Metastatic Breast Carcinoma in the Brain (tissue), 10 donors: ENCODE measurements around the gene MLYCD.

DNA sequence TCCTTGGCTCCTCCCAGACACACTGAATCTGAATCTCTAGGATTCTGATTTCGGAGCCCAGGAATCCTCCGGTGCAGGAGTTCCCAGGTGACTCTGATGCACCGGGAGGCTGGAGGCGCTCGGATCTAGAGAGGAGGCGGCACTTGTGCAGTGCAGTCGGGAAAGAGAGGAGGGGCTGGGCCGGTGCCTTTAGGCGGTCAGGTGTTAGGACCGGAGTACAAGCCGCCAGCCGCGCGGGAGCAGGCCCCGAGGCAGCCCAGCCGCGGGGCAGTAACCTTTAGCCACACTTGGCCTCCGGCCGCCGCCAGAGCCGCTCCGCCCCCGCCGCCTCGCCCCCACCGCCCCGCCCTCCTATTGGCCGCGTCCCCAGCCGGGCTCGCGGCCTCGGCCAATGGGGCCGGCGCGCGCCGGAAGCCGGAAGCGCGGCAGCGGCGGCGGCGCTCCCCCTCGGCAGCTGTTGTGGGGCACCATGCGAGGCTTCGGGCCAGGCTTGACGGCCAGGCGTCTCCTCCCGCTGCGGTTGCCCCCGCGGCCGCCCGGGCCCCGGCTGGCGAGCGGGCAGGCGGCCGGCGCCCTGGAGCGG, at the start of gene MLYCD:
Gene MLYCD (plus strand): TSS at position 440 of the 583 bp plus-strand sequence.
- PRO-cap, 10 experiments, result peak in 9 of 10 experiments; most common plus-strand start position 453 of the sequence (in 5); most common minus-strand start position 272 of the sequence (in 2)

- PRO-cap, 10 experiments, result no peak in any of the 10 experiments
These were observed 27.7 kb downstream of the NECAB2 start for GRCh38 chr16:83995626-83996231.

DNA sequence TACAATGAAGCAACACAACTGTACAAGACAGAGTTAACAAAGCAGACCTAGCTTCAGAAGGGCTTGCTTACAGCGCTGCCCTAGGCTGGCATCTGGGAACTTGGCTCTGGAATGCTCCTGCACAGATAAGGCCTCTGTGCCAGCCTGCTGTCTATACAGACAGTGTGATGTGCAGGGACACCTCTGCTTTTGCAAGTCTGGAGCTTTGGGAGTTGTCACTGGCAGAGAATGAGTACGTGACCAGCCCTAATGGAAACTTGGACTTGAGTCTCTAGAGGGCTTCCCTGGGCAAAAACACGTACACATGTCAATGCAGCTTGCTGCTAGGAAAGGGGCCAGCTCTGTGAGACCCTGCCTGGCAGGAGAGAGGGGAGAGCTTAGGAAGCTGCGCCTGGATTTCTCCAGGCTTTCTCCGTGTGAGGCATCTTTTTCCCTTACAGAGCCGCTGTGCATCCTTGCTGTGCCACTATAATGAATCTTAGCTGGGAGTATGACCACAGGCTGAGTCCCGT, 32.2 kb upstream of the SLC38A8 start:
- PRO-cap, 10 experiments, result no peak in any of the 10 experiments

DNA sequence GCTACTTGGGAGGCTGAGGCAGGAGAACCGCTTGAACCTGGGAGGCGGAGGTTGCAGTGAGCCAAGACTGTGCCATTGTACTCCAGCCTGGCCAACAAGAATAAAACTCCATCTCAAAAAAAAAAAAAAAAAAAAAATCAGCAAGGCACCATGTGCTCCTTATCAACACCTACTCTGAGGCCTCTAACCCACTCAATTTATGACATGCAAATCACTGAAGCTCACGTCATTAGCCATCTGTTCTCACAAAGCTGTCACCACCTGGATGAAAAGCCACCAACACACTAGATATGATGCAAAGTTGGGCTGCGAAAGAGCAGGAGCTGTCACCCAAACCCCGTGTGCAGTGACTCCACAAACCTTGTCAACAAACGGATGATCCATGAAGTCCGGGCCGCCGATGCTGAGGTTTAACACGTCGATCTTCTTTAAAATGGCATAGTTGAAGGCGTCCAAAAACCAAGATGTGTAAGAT, 25.3 kb downstream of the MBTPS1 start:
- PRO-cap, 10 experiments, result no peak in any of the 10 experiments

GRCh38 chr16:84298486-84298931, 3.8 kb downstream of the WFDC1 start:
- PRO-cap, 10 experiments, result no peak in any of the 10 experiments

GRCh38 chr16:84369900-84370790, 1.8 kb downstream of the ATP2C2 start:
- PRO-cap, 10 experiments, result peak in 1 of 10 experiments; most common plus-strand start chr16:84370223 (in 1)

DNA sequence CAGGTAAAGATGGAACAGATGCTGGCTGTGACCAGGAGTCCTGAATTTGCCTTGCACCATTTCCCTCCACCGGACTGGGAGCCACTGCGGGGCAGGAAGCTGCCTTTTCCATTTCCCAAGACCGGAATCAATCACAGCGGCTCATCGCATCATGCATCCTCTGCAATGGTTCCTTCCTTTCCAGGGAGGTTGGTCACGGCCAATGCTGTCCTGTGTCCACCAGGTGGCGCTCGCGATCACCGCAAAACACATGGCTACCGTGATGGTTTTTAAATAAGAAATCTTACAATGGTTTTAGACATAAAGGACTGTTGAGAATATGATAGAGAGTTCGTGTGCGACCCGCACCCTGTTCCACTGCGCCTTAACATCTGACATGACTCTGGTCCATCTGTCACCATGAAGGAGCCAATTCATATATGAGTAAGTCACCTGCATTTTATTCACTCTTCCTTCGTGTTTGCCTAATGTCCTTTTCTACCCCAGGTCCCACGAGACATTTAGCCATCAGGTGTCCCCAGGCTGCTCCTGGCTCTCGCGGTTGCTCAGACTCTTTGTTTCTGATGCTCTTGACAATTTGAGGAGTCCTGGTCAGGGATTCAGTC, 6.9 kb upstream of the MEAK7 start:
- PRO-cap, 10 experiments, result no peak in any of the 10 experiments

- PRO-cap, 10 experiments, result peak in 1 of 10 experiments; most common plus-strand start chr16:84536171 (in 1)
These were observed 31.1 kb upstream of the MEAK7 start for GRCh38 chr16:84535196-84536235.

GRCh38 chr16:84589642-84590475, 28.0 kb downstream of the COTL1 start:
- PRO-cap, 10 experiments, result no peak in any of the 10 experiments

GRCh38 chr16:84594753-84595476, 23.0 kb downstream of the COTL1 start:
- PRO-cap, 10 experiments, result peak in 4 of 10 experiments; most common plus-strand start chr16:84595217 (in 2); most common minus-strand start chr16:84595091 (in 3)

DNA sequence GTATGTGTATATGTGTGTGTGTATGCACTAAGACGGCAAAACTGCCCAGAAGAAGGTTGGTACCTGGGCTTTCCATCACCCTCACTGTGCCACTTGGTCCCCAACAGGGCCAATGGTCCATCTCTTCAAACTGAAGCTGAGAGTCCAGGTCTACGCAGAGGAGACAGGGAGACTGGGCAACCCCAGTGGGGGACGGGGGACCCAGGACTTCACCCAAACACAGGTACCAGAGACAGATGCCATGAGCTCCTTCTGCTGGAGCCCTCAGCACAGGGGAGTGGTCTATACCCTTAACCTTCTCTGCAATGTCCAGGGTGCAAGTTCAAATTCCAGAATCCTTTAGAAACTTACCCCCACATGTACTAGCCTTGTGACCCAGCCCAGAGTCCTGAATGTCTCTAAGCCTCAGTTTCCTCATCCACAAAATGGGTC, 21.9 kb downstream of the COTL1 start:
- PRO-cap, 10 experiments, result no peak in any of the 10 experiments

DNA sequence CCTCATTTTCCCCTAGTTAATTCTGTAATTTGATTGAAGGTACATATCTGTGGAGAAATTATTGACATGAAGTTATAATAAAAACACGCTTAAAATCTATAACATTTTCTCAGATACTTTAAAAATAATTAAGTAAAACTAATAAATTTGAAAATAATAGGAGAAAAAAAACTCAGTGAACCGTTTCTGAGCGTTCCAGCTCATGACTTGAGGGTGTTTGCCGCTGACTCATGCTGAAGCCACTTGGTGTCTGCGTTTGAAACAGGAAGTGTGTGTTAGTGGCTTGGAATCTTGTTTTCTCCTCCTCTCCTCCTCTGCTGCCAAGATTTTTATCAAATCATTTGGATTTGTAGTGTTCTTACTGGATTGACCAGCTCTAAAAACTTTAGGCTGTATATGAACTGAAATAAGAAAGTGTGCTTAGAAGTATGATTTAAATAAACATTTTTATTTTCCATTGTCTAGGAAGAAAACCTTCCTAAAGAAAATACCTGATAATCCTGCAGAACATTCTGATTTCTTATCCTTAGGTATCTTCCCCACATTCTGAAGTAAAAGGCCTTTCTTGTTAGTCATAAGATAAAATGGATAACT, 30.7 kb downstream of the USP10 start:
- PRO-cap, 10 experiments, result peak in 10 of 10 experiments; most common plus-strand start position 341 of the sequence (in 2); most common minus-strand start position 209 of the sequence (in 10)

GRCh38 chr16:84742433-84743179, 42.8 kb downstream of the USP10 start:
- PRO-cap, 10 experiments, result no peak in any of the 10 experiments

GRCh38 chr16:84824104-84824426, 4.3 kb downstream of the CRISPLD2 start:
- PRO-cap, 10 experiments, result no peak in any of the 10 experiments

DNA sequence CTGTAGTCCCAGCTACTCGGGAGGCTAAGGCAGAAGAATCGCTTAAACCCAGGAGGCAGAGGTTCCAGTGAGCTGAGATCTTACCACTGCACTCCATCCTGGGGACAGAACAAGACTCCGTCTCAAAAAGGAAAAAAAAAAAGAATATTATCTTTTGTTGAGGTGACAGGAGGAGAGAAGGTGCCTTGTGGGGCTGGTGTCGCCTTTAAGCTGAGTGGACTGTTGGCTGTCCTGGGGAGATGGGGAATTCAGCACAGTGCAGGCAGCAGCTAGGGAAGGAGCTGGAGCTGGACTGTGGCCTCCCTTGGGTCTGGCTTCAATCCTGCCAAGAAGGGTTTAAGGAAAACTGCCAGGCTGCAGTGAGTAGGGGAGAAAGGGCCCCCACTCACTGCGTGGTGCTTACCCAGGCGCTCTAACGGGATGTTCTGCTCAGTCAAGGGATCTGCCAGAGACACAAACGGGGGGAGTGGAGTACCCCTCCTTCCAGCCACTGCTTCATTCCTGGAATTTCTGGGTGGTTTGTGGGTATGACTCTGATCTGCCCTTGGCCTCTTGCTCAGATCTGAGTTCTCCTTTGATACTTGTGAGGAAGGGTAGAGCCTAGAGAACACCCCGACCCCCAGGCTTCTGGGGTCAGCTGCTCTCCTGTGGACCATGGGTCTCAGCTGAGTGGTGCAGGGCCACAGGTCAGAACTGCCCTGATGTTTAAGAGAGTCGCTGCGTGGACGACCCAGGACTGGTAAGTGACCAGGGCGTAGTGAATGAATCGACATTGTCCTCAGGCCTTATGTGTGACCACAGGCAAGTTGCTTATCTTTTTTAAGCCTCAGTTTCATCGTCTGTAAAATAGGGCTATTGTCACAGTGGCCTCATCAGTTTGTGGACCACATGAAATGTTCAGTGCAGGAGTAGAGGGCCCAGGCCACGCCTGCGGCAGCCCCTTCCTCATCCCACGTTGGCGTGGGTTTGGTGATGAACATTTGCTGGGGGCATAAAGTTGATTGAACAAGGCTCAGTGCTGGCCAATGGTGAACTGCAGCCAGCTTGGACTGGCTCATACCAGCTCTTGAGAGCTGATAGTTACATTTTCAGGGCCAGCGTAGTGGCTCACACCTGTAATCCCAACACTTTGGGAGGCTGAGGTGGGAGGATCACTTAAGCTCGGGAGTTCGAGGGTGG, 9.6 kb downstream of the CRISPLD2 start:
- PRO-cap, 10 experiments, result no peak in any of the 10 experiments

DNA sequence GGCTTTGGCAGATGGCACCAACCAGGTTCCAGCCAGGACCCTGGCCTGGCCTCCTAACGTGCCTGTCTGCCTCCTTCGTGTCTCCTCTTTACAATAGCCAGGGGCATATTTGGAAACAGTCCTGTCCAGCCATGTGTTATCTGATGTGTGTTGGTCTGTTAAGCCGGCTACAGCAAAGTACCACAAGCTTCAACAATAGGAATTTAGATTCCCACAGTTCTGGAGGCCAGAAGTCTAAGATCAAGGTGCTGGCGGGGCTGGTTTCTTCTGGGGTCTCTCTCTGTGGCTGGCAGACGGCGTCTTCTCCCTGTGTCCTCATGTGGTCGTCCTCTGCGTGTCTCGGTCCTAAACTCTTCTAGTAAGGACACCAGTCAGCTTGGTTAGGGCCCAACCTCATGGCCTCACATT, 14.7 kb downstream of the CRISPLD2 start:
- PRO-cap, 10 experiments, result no peak in any of the 10 experiments

DNA sequence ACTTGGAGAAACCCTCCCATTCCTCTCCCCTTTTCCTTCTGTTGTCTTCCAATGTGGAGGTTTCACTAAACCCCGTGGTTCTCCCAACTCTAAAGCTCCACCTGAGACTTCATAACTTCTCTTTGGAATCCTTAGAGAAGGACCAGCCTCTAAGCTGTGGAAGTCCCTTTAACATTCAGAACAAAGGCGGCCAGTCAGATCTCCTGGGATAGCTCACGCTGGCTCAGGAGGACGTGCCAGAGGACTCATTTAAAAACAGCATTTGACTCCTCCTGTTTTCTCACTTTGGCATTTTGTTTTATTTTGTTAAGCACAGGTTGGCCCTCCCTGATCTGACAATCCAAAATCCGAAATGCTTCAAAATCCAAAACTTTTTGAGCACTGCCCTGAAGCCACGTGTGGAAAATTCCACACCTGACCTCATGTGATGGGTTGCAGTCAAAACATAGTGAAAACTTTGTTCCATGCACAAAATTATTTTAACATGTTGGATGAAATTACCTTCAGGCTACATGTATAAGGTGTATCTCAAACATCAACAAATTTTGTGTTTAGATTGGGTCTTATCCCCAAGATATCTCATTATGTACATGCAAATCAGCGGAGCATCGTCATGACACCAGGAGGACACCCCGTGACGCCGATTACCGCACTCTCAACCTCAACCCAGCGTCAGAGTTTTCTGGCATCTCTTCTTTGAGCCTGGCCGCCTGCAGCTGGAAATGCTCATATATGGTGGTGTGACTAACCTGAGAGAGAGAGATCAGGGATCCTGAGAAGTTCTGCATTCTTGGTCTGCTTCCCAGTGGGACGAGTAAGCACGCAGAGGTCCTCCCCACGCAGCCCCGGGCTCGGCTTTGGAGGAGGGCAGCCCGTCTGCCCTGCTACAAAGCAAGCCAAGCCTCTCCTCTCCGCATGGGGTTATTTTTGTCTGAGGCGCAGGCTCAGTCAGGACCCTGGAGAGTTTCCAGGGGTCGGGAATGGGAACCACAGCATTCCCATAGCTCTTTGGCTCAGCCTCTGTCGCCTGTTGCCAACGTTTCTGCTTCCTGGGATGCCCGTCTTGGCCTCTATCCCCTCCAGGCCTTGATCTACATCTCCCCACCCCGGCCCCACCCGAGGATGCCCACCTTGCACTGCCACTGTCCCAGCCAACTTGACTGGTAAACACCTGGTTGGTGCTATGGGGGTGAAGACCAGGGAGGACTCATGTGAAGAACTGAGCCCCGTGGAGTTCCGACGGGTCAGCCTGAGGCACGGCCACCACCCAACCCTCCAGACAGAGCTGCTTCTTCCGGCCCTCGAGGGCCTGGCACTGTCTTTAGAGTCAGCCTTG, 16.3 kb downstream of the CRISPLD2 start:
- PRO-cap, 10 experiments, result no peak in any of the 10 experiments

DNA sequence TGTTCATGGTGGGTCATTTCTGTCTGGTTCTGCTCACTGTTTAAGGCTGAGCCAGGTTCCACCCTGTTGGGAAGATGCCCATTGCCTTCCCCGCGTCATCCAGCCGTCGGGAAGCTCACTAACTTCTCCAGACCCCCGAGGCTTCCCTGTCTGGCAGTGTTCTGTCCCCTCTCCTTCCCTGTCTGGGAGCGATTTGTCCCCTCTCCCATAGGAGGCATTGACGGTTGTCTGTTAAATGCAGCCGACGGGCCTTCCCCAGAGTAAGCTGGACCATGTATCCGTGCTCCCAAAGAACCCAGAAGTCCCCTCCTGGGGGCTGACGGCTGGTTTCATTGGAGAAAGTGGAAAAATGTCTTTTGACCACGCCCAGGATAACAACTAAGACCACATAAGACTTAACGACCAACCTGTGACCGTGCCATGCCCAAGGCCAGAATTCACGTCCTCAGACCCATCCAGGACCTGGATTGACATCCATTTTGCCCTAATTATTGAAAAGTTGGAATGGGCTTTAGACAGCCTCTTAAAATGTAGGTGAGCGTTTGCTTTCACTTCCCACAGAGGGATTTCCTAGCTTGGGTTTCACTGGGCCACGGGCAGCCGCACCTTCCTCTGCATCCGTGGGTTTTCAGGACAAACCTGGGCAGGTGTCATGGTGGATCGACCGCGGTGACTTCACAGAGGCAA, 27.0 kb downstream of the CRISPLD2 start:
- PRO-cap, 10 experiments, result no peak in any of the 10 experiments

GRCh38 chr16:84851186-84851793, 31.5 kb downstream of the CRISPLD2 start:
- PRO-cap, 10 experiments, result peak in 1 of 10 experiments; most common plus-strand start chr16:84851591 (in 1); most common minus-strand start chr16:84851333 (in 1)

DNA sequence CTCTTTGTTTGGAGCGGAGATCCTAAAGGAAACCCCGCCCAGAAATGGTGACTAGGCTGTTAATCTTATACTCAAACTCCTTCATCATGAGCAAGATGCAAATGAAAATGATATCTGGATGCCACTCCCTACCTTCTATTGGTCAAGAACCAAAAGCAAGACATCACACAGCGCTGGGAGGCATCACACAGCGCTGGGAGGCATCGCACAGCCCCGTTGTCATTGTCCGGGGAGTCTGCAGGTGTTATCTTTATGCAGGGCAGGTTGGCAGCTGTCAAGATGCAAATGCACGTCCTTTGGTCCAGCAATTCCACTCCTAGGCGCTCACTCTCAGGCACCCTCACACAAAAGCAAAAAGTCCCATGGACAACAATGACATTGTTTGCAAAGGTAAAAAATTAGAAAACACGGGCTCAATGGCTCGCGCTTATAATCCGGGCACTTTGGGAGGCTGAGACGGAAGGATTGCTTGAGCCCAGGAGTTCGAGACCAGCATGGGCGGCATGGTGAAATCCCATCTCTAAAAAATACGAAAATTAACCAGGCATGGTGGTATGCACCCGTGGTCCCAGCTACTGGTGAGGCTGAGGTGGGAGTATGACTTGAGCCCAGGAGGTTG, 80.7 kb downstream of the CRISPLD2 start:
- PRO-cap, 10 experiments, result no peak in any of the 10 experiments